ENCODE measurements around the genes TEX26 and B3GLCT.

GRCh38 chr13:30932409-30932939 is at the start of gene TEX26:
TEX26 (plus strand) TSS chr13:30932656.
- RAMPAGE, long total RNA: no peak
- RRBS: 24% methylated on average over 6 of the region's 23 CpGs

GRCh38 chr13:31199489-31200284 is at the start of gene B3GLCT:
B3GLCT (plus strand) TSS chr13:31199975.
- RAMPAGE, long total RNA: no peak
- RRBS: 1% methylated on average over 25 of the region's 84 CpGs

GRCh38 chr13:31201051-31201318 is 1.2 kb downstream of the B3GLCT start:
- RAMPAGE, long total RNA: no peak
- RRBS: no CpG with 5 or more reads among the region's 5 CpGs

DNA sequence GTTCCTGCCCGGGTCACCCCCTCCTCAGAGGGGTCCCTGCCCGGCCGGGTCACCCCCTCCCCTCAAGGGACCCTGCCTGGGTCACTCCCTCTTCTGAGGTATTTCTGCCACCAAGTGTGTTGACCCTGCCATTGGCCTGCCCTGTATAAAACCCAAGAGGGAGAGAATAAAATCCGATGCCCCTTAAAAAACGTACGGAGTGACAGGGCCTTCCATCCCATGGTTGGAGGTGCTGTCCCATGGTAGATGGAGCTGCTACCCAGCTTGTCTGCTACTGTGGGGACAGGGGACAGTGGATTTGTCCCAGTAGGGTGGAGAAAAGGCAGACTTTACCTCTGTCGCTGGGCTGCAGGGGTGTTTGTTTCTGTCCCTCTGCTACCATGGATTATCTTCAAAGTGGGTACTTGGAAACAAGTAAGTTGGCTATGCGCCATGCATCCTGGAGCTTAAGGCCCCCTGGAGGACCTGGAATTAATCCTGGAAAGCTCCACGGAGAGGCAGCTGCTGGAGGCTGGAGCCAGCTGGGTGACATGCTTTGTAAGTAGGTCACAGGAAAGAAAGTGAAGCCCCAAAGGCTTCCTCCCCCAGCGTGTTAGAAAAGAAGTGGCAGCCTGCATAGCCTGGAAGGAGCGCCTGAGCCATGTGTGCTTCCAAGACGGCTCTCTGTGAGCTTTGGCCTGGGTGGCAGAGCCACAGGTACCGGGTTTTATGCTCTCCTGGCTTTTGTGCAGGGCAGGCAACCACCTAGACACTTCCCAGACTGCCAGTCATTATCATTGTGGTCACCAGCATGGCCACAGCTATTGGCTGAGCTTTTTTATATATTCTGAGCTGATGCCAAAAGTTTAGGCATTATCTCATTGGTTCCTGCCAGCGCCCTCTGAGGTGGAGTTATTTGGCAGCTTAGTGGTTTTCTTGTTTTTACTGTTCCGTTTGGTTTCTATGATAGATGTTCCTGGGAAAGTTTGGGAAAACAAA is 9.4 kb downstream of the B3GLCT start:
- RAMPAGE, long total RNA: no peak
- RRBS: no CpG with 5 or more reads among the region's 15 CpGs

DNA sequence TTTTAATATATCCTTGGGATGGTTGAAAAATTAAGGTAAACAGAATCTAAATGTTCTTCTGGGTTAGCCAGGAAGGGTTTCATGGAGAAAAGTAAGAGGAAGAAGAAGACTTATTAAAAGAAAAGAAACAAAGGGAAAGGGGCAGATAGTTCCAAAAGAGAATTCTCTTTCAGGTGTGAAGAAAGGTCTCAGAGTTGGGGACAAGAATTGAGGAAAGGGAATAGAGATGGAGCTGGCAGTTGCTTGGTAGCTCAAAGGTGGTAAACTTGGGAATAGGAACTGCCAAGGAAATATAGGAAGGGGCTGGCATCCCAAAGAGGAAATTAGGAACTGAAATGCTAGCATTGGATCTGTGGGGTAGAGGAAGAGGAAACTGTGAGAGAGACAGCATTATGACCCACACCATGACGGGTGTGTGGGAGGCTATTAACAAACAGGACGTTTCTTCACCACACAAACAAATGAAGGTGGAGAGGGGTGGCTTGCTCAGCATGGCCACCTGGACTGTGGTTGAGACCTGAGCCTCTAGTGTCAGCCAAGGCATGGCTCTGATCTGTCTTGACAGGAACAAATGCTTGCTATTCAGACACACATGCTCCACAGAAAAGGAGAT is 178.0 kb downstream of the B3GLCT start:
- RAMPAGE, long total RNA: no peak
- RRBS: no CpG with 5 or more reads among the region's 2 CpGs

DNA sequence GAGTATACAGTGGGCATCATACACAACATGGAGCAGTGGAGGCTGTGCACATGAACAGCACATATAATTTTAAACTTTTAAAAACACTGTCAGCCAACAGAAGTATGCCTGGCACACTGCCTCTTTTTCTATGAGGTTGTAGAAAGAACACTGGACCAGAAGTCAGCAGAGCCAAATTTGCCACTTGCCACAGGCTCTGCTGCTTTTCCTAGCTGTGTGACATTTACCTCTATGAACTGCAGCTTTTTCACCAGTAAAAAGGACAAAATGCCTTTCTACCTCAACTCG is 118.7 kb downstream of the FRY start:
- RAMPAGE, long total RNA: no peak
- RRBS: no CpG with 5 or more reads among the region's 1 CpG

GRCh38 chr13:32175286-32175824 is 139.8 kb downstream of the ZAR1L start:
- RAMPAGE, long total RNA: no peak
- RRBS: no CpG with 5 or more reads among the region's 6 CpGs

GRCh38 chr13:32428739-32429570 is 1.0 kb upstream of the N4BP2L1 start:
- RAMPAGE, long total RNA: no peak
- RRBS: no CpG with 5 or more reads among the region's 8 CpGs

- RAMPAGE, long total RNA: no peak
- RRBS: no CpG with 5 or more reads among the region's 1 CpG
Observed at GRCh38 chr13:32737091-32737474, 150.8 kb downstream of the PDS5B start.

DNA sequence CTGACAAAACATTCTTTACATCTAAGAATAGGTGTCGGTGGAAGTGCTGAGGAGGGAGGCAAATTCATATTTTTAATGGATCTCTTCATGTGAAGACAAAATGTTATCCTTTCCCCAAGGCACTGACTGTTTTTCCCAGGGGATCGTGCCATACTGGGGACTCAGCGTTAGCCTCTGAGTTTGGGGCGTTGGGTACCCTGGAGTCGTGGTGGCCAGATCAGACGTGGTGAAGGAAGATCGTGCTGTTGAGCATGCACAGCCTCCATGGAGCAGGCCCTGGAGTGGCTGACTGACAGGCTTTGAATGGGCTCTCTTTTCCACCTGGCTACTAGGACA is 126.6 kb upstream of the KL start:
- RAMPAGE, long total RNA: no peak
- RRBS: no CpG with 5 or more reads among the region's 7 CpGs

DNA sequence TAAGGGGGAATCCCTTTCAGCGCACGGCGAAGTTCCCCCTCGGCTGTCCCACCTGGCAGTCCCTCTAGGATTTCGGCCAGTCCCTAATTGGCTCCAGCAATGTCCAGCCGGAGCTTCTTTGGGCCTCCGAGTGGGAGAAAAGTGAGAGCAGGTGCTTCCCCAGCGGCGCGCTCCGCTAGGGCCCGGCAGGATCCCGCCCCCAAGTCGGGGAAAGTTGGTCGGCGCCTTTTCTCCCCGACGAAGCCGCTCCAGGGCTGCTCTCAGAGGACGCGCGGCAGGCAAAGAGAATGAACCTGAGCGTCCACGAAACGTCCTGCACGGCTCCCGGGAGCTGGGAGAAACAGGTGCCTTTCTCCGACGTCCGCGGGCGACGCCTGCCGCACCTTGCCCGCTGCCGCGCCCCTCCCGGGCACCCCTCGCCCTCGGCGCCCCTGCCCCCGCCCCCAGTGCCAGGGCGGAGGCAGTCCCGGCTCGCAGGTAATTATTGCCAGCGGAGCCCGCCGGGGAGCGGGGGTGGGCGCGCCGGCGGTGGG is 320 bp upstream of the KL start:
- RAMPAGE, long total RNA: no peak
- RRBS: 1% methylated on average over 23 of the region's 53 CpGs

- RAMPAGE, long total RNA: no peak
- RRBS: no CpG with 5 or more reads among the region's 10 CpGs
Observed at GRCh38 chr13:33105100-33105882, 89.1 kb downstream of the KL start.

- RAMPAGE, long total RNA: no peak
- RRBS: no CpG with 5 or more reads among the region's 8 CpGs
Observed at GRCh38 chr13:33171929-33172867, 113.4 kb downstream of the STARD13 start.

- RAMPAGE, long total RNA: no peak
- RRBS: no CpG with 5 or more reads among the region's 2 CpGs
Observed at GRCh38 chr13:33232860-33233314, 52.7 kb downstream of the STARD13 start.

DNA sequence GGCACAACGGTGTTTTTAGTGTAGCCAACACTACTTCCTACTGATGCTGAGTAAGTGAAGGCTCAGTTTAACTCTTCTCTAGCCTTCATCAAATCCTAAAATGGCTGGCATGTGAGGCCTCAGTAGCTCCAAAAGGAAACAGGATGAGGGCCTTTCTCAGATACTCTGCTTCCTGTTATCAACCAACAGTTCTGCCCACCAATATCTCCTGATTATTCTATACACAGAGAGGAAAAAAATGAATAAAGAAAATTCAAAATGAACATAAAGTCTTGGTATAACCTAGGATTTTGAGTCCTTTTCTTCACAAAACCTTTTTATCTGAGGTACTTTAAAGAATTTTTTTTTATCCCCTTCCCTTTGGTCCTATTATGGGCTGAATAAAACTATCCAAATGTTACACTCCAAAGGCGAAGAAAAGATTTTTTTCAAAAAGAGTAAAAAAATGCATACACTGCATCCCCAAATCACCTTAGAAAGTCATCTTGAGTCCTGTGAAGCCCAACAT is 39.7 kb upstream of the STARD13 start:
- RAMPAGE, long total RNA: no peak
- RRBS: no CpG with 5 or more reads among the region's 2 CpGs

DNA sequence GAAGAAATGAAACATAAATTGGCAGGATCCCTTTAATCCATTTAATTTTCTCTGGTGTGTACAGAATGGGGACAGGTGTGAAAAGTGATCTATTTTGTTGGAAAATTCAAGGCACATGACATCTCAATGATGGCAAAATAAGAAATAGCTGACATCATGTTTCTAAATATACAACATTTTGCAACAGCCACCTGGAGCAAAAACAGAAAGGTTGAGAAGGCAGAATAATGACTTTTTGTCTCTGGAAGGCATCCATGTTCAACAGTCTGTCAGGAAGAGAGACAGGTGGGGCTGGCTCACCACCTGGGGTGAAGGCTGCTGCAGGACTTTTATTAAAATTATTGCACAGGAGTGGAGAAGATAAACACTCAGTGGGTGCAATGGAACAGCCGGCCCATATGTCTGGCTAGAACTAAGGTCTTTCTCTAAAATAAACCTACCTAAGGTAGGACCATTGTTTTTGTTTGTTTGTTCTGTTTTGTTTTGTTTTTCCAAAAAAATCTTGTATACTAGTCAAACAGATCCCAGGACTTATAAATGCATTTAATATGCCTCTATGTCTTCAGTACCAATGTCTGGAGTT is 52.4 kb downstream of the RFC3 start:
- RAMPAGE, long total RNA: no peak
- RRBS: no CpG with 5 or more reads among the region's 1 CpG

GRCh38 chr13:35478250-35479103 is 2.0 kb upstream of the MAB21L1 start:
- RAMPAGE, long total RNA: no peak
- RRBS: 10% methylated on average over 14 of the region's 54 CpGs

GRCh38 chr13:35793743-35794340 is 317.4 kb upstream of the MAB21L1 start:
- RAMPAGE, long total RNA: no peak
- RRBS: no CpG with 5 or more reads among the region's 1 CpG

DNA sequence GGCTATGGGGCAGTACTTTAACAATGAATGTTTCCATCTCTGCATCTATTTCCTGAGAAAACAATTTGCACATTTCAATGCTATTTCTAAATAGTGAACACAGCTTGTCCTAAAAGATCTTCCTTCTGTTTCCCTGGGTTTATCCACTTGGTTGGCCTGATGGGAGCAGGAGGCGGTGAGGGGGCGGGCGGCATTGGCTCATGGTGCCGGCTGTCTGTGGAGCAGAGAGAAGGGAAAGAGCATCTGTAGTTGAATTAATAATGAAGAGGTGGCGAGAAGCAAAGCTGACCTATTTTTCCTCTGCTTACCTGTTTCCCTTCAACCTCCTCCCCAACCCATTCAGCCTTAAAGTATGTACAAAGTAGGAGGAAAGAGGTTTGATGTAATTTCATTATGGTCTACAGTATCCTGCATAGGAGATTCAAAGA is 291.3 kb downstream of the DCLK1 start:
- RAMPAGE, long total RNA: no peak
- RRBS: no CpG with 5 or more reads among the region's 5 CpGs

- RAMPAGE, long total RNA: no peak
- RRBS: no CpG with 5 or more reads among the region's 33 CpGs
Observed at GRCh38 chr13:36125605-36126196, 5.5 kb downstream of the DCLK1 start.